Progenitor cell of endocrine pancreas (in vitro differentiated cells): ENCODE measurements around the gene SETD7.

DNA sequence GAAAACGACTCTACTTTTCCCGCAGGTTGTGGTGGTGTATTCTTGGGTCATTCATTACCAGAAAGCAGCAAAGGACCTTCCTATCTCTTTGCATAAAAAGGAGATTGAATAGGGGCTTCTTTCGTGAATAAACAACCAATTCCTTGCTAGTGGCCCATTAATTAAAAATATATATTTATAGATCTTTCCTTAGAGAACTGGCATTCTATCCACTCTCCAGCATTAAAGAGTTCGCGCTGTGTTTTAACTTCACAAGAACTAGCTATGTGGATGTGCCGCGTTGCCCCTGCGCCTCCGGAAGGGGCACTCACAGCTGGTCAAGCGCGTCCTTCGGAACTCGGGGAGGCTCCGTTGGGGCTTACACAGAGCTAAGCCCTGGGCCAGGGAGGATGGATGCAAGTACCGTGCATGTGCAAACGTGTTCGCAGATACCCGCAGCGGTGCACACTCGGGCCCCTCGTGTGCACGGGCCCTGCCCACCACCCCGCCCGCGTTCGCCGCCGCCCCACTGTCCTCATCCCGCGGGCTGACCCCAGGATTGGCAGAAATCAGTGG, 1.3 kb upstream of the PCDH10 start:
- PRO-cap, result unidirectional peak, plus-strand start at position 363 of the sequence

DNA sequence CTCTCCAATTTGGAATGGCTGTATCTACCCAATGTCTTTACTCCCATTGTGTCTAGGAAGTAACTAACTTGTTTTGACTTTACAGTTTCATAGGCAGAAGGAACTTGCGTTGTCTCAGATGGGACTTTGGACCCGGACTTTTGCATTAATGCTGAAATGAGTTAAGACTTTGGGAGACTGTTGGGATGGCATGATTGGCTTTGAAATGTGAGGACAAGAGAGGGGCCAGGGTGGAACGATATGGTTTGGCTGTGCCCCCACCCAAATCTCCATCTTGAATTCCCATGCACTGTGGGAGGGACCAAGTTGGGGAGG, 429.7 kb downstream of the PCDH10 start:
- PRO-cap, result no peak

- PRO-cap, result no peak
Measured at GRCh38 chr4:137496636-137497140, 35.6 kb downstream of the PCDH18 start.

DNA sequence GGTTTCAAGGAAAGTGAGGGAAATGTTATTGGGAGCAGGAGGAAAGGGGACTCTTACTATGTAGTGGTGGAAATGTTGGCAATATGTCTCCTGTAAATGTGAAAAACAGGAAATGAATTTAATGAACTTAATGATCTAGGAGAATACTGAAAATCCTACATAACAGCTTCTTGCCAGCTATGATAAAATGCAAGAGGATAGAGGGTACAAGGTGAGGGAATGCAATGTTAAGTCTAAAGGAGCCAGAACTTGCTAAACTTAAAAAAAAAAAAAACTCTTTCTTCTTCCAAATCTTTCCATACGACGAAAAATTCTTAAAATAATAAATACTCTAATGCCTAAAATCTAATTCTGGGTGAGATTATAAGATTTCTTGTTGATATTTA, 278.9 kb upstream of the PCDH18 start:
- PRO-cap, result no peak

- PRO-cap, result no peak
Measured at GRCh38 chr4:137853527-137853820, 321.2 kb upstream of the PCDH18 start.

DNA sequence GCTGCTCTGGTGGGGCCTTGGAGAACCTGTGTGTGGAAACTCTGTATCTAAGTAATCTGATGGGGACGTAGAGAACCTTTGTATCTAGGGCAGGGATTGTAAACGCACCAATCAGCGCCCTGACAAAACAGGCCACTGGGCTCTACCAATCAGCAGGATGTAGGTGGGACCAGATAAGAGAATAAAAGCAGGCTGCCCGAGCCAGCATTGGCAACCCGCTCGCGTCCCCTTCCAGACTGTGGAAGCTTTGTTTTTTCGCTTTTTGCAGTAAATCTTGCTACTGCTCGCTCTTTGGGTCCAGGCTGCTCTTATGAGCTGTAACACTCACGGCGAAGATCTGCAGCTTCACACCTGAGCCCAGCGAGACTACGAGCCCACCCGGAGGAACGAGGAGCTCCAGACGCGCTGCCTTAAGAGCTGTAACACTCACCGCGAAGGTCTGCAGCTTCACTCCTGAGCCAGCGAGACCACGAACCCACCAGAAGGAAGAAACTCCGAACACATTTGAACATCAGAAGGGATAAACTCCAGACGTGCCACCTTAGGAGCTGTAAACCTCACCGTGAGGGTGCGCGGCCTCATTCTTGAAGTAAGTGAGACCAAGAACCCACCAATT, 299.2 kb downstream of the SLC7A11 start:
- PRO-cap, result no peak

GRCh38 chr4:139007488-139007804, 8.1 kb upstream of the NOCT start:
- PRO-cap, result no peak

DNA sequence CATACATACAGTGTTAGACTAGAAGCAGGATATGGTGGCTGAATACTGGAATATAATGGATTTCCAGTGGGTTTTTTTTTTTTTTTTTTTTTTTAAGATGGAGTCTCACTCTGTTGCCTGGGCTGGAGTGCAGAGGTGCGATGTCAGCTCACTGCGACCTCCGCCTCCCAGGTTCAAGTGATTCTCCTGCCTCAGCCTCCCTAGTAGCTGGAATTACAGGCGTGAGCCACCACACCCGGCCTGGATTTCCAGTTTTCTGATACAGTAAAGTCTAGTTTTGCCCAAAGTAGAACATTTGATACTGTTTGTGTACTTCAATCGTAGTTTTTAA, 33.7 kb downstream of the NOCT start:
- PRO-cap, result no peak

DNA sequence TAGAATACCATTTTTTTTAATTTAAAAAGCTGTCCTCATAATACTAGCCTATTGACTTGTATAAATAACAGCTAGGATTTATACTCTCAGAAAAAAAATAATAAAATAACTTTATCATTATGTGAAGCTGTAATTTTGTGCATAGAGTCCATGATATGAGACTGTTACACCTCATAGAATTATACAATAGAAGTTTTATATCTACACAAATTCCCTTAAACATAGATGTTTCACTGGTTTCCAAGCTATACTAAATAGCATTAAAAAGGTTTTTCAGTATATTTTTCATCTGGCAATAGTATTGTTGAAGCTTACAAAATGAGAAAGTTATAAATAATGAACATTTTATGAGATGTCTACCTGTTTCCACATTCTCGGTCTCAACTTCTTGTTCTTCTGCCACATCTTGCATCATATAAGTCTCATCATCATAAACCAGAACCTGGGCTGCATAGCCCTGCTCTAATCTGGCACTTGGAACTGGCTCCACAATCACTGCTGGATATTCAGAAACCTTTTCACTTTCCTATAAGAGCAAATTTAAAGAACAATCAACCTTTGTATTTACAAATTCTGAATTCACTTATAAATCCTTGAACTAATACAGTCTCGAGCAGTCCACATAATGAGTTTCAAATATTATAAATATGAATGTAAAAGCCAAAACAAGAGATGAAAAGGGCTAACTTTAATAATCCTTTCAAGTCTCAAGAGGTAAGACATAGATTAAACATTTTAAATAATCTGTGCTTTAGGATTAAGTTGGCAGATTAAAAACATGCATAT, 52.0 kb downstream of the ELF2 start:
- PRO-cap, result no peak

GRCh38 chr4:139178786-139178913, 1.6 kb upstream of the ELF2 start:
- PRO-cap, result unidirectional peak, minus-strand start at chr4:139178837

- PRO-cap, result no peak
Measured at GRCh38 chr4:139343958-139344665, 41.8 kb upstream of the NDUFC1 start.

DNA sequence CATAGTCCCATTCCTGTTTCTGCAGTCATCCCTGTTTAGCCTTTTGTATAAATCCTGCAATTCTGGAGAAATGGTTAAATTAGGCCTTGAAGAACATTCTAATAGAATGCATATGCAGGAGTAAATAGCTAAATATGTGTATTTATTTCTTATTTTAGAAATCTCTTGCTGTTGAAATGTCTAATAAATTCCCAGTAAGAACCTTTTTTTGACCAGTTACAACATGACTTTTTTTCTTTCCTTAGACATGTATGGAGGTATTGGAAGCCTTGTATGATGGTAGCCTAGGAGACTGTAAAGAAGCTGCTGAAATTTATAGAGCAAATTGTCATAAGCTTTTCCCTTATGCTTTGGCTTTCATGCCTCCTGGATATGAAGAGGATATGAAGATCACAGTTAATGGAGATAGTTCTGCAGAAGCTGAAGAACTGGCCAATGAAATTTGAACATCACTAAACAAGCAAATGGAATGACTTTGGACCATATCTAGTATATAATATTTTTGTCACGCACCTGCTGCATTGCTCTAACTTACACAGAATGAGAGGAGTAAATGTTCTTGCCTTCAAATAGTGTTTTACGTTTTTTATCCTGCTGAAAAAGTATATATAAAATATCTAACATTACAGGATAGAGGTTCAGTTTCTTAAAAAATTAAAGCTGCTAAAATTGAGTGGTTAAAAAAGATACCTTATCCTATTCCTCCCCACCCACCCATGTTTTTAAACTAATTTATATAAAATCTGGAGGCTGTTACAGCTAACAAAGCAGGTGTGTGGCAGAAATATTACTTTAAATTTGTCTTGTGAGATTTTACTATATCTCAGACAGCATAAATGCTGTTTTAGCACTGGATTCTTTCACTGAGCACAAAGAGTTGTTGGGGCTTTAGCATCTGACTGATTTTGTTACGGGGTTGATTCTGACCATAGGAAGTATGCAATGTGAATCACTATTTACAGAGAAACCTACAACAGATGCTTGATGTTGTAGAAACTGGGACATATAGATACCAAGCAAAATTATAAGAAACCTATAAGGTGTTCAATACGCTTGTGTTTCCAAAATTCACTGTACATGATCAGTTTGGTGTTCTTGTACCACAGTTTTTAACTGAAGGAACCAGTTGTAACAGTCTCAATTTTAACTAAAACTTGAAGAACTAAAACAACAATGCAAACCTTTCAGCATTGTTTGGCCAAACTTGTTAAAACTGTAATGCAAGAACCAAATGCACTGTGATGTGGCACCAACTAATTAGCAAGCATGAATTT, 65.8 kb upstream of the RAB33B start:
- PRO-cap, result no peak

- PRO-cap, result no peak
Measured at GRCh38 chr4:139400033-139401273, 53.5 kb upstream of the RAB33B start.

GRCh38 chr4:139410237-139410877, 43.6 kb upstream of the RAB33B start:
- PRO-cap, result no peak

- PRO-cap, result no peak
Measured at GRCh38 chr4:139531346-139531642, 24.7 kb downstream of the SETD7 start.

DNA sequence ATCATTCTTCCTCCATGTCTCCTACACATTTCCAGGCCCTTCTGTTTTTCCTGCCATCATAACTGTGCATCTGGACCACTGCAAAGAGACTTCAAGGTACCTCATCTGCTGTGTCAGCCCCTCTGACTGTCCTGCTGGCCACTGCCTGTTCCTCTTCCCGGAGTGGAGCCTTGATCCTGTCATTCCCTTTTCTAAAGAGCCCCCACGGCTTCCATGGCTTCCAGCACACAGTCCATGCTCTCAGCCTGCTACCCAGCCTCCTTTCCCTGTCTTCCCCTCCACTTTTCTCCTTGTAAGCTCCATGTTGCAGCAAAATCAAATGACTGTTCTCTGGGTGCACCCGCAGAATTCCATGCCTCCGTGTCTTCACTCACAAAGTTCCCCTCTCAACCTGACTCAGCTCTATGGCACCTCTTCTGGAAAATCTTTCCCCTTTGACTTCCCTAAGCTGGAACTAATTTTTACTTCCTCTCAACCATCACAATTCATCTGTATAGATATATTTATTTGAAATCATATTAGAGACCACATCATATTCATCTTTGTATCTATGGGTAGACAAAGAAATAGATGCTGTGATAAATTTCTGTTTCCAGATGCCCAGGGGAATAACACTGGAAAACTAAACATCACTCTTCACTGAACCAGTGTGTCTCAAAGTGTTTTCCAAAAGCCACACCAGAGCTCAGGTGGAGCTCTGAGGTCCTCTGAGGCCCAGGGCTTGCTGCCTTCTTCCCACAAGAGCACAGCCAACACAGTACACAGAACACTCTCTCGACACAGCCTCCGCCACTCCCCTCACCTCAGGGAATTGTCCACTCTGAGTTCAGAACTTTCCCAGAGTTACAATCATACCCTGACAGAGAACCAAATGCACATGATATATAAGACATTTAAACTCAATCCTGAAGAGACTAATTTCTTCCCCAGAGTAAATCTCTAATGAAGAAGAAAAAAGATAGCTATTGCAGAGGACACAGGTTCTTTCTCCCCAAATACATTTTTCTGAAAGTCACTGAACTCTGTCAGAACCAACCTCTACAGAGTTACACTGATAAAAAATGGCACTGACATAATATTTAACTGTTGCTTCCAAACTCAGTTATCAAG, 3.3 kb downstream of the SETD7 start:
- PRO-cap, result no peak

- PRO-cap, result bidirectional peak, plus-strand start at chr4:139556357, minus-strand start at chr4:139556191; bidirectional peak, plus-strand start at chr4:139556567, minus-strand start at chr4:139556606
Measured at GRCh38 chr4:139556023-139556690, at the start of gene SETD7. TSS of gene SETD7 (minus strand) at chr4:139556219.

DNA sequence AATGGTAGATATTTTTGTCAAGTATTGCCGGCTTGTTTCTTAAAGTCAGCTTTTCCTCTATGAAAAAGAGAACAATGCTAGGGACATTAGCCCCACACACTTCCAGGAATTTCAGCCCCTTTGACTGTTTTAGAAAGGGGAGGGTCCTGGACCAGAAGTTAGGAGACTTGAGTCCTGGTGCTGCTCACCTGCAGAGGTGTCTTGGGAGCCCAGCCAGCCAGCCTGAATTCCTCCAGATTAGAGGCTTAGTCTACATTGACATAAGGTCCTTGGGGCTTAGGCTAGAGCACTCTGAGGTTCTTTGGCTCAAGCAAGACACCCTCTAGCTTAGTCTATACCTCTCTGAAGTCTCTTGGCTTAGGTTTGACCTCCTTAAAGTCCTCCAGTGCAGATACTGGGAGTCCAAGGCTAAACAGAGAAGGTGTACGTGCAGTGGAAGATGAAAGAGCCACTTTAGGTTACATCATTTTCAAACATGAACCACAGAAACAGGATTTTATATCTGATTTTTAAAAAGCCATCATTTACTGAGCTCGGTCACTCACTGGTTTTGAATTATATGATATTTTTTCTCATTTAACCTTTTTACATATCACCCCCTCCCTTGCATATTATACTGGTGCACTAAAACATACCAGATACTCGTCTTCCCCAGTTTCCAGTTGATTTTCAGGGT, 1.7 kb upstream of the SETD7 start:
- PRO-cap, result unidirectional peak, plus-strand start at position 193 of the sequence

GRCh38 chr4:139559049-139559529, 3.1 kb upstream of the SETD7 start:
- PRO-cap, result bidirectional peak, plus-strand start at chr4:139559352, minus-strand start at chr4:139559134

DNA sequence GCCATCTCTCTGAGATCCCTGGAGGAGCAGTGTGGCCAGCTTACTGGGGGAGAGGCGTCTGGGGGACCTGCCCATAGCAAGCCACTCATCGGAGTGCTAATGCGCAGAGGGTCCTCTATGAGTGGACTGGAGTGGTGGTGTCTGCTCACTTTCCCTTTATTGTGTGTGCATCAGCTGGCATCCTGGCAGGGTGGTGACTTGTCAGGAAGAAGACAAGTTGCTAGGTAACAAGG, 42.6 kb upstream of the MGST2 start:
- PRO-cap, result no peak